ENCODE measurements around a stretch of chr9.

GRCh38 chr9:123528720-123529234 lies 172.8 kb downstream of the CRB2 start:
- PRO-cap, 7 experiments, result no peak in any of the 7 experiments

- PRO-cap, 7 experiments, result no peak in any of the 7 experiments
These were observed 199.3 kb downstream of the CRB2 start for GRCh38 chr9:123555206-123555875.

DNA sequence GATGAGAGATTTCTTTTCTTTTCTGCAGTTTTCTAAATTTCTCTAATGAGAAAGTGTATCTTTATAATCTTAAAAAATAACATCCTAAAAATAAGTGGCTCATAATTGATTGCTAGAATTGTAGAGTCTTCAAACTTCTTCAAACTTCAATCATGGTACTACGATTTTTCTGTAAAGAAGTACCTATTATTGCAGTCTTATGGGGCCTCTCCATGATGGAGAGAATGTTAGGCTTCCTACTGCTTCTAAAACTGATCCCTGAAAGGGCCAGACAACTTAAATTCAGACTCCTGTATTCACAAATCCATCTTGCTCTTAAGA lies 181.7 kb downstream of the DENND1A start:
- PRO-cap, 7 experiments, result peak in 1 of 7 experiments; most common minus-strand start position 265 of the sequence (in 1)

DNA sequence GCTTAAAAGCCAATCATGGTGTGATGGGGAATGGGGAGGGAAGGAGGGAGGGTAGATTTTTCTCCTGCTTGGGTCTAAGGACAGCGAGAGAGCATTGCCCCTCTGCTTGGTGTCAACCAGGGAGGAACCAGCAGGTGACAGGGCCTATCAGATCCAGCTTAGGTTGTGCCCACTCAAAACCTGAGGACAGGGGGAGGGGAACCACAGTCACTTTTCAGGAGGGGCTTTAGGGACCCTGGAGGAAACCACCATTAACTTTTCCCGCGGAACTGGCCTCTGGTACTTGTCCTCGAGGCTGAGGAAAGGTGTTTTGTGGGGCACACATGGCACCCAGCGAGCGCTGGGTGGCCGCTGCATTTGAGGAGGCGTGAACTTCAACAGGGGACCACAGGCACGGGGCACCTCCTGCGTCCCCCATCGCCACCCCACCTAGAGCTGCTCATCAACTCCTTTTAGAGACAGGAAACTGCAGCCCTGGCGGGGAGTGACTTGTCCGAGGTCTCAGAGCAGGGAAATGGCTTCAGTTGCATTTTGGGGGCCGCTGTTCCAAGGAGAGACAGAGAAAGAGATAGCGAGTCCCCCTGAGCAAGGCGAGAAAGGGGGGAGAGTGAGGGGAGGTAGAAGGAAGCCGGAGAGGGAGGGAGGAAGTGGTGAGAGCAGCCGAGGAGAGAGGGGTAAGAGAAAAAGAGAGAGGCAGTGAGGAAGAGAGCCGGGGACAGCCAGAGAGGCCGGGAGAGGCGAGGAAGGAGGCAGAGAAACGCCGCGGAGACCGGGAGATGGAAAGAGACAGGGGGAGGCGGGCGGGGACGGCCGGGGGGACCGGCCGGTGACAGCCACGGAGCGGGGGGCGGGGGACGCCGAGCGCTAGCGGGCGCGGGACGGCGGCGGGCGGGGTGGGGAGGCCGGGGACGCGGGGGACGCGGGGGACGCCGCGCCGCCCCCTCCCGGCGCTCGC lies 12.6 kb upstream of the LHX2 start:
- PRO-cap, 7 experiments, result no peak in any of the 7 experiments

DNA sequence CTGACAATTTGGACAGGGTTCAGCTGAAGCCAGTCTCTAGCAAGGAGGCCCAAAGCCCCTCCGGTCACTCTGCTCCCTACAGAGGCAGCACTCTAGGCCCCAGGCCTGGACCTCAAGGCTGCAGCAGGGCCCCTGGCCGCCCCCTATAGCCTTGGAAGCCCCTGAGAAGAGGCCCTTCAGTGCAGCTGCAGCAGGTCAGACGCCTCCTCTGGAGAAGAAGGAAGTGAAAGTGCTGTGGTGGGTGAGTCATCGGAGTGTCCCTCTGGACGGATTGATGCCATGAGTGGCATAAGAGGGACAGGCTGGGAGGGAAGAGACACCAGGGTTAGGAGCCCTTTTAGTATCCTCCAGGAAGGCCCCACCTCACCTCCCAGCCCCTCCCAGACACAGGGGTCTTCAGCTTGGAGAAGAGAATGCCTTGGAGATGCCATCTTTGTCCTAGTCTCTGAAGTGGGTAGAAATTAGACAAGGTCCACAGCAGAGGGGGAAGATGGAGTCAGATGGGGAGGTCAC lies 39.0 kb upstream of the NEK6 start:
- PRO-cap, 7 experiments, result no peak in any of the 7 experiments

GRCh38 chr9:124242170-124242832 lies 15.4 kb upstream of the NEK6 start:
- PRO-cap, 7 experiments, result no peak in any of the 7 experiments

DNA sequence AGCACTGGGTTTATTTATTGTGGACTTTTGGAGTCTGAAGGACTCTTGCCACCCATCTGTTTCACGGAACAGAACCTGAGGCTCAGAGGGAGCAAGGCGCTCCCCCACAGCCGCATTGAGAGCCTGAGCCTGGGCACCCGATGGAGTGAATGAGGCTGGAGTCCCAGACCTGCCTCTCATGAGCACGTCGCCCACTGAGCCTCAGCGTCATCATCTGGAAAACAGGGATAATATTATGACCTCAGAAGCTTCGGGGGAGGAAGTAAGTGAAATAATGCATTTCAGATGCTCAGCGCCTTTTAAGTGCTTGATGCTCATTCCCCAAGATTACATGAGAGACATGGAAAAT lies 5.5 kb downstream of the NEK6 start:
- PRO-cap, 7 experiments, result no peak in any of the 7 experiments

- PRO-cap, 7 experiments, result no peak in any of the 7 experiments
These were observed 43.3 kb downstream of the PSMB7 start for GRCh38 chr9:124371736-124372547.

DNA sequence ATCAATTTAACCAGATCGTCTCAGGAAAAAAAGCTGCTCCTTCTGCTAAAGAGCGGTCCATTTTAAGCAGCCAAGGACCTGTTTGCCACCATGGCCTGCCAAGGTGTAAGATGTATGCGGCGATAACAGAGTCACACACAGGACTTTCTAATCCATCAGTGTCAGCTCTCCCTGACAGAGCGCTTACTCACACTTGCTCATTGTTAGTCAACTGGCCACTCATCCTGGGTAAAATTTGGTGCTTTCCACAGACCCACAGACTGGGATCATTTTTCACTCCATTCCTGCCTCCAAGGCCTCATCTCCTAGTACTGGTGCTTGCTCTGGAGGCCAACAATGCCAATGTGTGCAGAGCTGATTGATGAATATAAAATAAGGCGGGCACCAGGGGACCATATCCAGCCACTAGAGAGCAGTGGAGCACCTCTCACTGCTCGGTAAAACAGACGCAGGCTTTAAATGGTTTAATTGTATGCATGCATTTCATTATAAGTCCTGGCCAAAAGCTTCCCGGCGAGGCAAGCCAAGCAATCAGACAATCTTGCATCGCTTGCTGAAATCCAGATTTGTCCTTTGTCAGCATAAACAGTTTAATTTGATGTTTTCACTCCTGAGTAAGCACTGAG lies 22.3 kb downstream of the PSMB7 start:
- PRO-cap, 7 experiments, result no peak in any of the 7 experiments

- PRO-cap, 7 experiments, result no peak in any of the 7 experiments
These were observed 27.6 kb downstream of the ADGRD2 start for GRCh38 chr9:124477756-124478359.

- PRO-cap, 7 experiments, result peak in 3 of 7 experiments; most common plus-strand start chr9:124771729 (in 1); most common minus-strand start chr9:124771603 (in 2)
These were observed 428 bp upstream of the NR6A1 start for GRCh38 chr9:124771499-124771978.

- PRO-cap, 7 experiments, result no peak in any of the 7 experiments
These were observed 17.4 kb downstream of the ARPC5L start for GRCh38 chr9:124879025-124880056.

GRCh38 chr9:124947758-124948269 lies 6.9 kb upstream of the GOLGA1 start:
- PRO-cap, 7 experiments, result no peak in any of the 7 experiments

GRCh38 chr9:125215137-125215505 lies 14.8 kb downstream of the RABEPK start:
- PRO-cap, 7 experiments, result no peak in any of the 7 experiments

GRCh38 chr9:125236178-125237505 lies 4.5 kb downstream of the HSPA5 start:
- PRO-cap, 7 experiments, result peak in 1 of 7 experiments; most common minus-strand start chr9:125237228 (in 1)

GRCh38 chr9:125289171-125290199 lies 27.9 kb downstream of the GAPVD1 start:
- PRO-cap, 7 experiments, result no peak in any of the 7 experiments

GRCh38 chr9:125675246-125675876 lies 31.6 kb downstream of the MAPKAP1 start:
- PRO-cap, 7 experiments, result no peak in any of the 7 experiments

DNA sequence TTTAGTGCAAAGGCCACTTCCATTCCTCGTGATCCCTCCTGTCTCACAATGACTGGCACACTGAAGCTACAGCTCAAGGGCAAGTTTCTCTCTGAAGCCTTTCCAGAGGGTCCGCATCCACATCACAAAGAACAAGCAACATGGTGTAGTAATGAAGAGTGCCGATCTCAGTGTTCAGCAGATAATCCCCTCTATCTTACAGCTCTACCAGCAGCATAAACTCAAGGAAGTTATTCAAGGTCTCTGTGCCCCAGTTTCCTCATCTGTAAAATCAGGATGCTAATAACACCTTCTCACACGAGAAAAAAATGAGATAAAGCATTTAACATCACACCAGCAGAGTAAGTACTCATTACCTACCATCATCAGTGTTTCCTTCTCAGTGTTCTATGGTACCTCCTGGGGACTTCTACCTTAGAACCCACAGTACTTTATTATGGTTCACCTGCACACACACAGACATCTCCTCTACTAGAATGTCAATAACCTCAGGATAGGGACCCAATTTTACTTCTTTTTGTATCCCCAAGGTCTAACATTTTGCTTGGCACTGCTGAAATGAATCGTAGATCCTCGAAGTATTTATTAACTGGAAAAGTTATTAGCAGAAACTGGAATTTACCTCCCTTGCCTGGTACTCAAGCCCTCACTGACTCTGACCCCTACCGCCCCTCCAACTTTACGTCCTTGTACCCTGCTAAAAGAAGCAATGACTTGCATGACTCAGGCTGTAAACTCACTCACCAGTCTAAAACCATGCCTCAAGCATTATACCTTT lies 2.8 kb downstream of the MAPKAP1 start:
- PRO-cap, 7 experiments, result no peak in any of the 7 experiments

DNA sequence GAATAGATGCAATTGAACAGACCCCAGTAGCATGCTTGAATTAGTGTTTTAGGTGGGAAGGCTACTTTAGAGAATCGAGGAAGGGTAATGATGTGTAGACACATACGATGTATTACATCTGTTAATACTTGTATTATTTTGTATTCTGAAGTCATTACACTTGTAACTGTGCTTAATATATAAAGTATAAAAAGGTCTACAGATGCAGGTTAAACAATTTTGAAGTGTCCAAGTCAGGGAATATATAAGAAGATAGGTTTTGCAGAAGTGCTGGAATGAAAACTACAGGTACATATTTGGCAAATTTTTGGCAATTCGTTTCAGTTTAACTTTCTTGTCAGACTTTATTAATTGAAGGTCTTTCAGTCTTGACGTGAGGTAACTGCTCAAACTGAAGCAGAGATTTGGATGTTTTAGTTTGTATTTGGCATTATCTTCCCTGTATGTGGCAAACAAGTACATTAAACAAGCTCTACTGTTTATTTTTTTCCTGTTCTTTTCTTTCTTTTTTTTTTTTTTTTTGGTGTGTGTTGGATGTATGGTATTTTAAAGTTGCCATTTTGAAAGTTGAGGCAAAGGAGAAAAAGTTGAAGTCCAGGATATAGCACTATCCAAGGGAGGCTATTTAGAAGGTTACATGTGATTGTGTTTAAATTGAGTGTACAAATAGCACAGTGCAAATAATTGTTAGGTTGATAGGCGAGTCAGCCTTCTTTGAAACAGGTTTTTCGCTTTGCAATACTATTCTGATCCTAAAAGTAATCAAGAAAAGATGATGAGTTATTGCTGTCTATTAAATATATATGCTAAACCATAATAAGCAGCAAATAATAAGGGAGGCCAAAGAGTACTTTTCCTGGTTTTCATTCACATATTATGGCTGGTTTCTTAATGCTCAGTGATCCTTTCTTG lies 2.1 kb downstream of the PBX3 start:
- PRO-cap, 7 experiments, result no peak in any of the 7 experiments

- PRO-cap, 7 experiments, result no peak in any of the 7 experiments
These were observed 22.3 kb downstream of the PBX3 start for GRCh38 chr9:125769228-125770203.

All from T-cell (primary cell).